Lower leg skin (tissue), 2 donors: ENCODE measurements around the genes GJE1 and ZC2HC1B.

DNA sequence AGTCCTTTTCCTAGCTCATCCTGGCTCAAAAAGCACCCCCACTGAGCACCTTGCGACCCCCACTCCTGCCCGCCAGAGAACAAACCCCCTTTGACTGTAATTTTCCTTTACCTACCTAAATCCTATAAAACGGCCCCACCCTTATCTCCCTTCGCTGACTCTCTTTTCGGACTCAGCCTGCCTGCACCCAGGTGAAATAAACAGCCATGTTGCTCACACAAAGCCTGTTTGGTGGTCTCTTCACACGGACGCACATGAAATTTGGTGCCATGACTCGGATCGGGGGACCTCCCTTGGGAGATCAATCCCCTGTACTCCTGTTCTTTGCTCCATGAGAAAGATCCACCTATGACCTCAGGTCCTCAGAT is 116.9 kb upstream of the GJE1 start:
- PRO-cap: no peak
- RAMPAGE, long total RNA, 2 experiments: no peak in any of the 2 experiments

DNA sequence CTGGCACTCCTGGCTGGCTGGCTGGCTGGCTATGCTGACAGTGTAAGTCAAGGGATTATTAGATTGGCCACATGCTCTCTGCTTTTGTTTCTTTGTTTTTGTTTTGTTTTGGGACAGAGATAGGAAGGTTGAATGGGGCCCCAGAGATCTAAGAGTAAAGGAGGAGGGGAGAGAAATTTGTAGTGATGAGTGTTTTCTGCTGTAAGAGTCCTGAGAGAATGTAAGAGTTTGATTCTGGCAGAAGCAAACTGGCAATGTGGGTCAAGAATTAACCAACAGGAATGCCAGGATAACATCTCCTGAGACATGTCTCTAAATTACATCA is at the start of gene GJE1:
Gene GJE1 (plus strand): TSS at position 73 of the 325 bp plus-strand sequence.
- PRO-cap: no peak
- RAMPAGE, long total RNA, 2 experiments: no peak in any of the 2 experiments

- PRO-cap: no peak
- RAMPAGE, long total RNA, 2 experiments: no peak in any of the 2 experiments
Observed at GRCh38 chr6:142300609-142301341, 1.0 kb upstream of the ADGRG6 start.

DNA sequence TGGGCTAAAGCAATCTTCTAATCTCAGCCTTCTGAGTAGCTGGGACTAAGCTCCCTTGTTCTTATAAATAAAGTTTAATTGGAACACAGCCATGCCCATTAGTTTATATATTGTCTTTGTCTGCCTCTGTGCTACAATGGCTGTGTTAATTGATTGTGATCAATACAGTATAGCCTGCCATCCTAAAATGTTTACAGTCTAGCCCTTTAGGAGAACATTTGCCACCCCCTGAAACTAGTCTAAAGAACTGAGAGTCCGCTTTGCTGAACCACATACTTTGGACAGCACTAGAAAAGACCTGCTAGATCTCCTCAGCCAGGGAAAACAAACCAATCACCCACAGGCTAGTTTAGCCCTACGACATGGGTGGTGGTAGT is 72.1 kb downstream of the ADGRG6 start:
- PRO-cap: no peak
- RAMPAGE, long total RNA, 2 experiments: no peak in any of the 2 experiments

GRCh38 chr6:142696002-142696769 is 248.8 kb downstream of the HIVEP2 start:
- PRO-cap: no peak
- RAMPAGE, long total RNA, 2 experiments: no peak in any of the 2 experiments

- PRO-cap: no peak
- RAMPAGE, long total RNA, 2 experiments: no peak in any of the 2 experiments
Observed at GRCh38 chr6:142751421-142752207, 193.4 kb downstream of the HIVEP2 start.

DNA sequence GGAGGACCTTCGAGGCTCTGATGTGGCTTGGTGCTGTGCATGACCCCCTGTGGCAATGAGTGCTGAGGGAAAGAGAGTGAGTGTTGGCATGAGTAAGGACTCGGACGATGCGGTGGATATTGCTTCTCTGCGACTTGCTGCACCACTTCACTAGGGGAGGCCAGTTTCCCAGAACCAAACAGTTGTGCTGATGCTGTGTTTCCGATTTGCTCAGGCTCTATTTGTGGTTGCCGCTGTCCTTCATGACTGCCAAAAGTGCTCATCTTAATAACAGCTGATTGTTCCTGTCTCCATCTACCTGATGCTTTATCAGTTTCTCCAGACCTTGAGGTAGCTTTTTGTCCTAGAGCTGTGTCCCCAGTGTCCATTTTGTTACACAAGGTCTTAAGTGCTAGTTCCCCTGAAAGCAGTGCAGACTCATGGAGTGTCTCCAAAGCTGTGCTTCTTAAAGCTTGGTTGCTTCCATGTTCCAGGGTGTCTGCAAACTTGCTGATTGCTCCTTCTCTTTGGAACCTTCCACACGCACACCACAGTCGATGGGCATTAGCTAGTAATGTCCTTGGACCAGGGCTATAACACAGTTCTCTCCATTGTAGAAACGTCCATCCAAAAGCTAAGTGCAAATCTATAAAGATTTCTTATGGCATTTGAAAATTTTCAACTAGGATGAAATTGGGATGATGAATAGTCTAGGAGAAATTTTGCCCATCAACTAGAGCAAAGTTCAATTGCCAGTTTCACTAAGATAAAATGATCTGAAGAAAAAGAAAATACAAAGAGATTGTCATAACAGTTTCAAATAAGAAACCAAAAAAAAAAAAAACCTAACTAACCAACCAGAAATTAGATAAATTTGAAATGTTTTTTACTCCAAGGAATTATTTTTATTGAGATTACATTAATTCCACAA is 170.3 kb downstream of the HIVEP2 start:
- PRO-cap: no peak
- RAMPAGE, long total RNA, 2 experiments: no peak in any of the 2 experiments

DNA sequence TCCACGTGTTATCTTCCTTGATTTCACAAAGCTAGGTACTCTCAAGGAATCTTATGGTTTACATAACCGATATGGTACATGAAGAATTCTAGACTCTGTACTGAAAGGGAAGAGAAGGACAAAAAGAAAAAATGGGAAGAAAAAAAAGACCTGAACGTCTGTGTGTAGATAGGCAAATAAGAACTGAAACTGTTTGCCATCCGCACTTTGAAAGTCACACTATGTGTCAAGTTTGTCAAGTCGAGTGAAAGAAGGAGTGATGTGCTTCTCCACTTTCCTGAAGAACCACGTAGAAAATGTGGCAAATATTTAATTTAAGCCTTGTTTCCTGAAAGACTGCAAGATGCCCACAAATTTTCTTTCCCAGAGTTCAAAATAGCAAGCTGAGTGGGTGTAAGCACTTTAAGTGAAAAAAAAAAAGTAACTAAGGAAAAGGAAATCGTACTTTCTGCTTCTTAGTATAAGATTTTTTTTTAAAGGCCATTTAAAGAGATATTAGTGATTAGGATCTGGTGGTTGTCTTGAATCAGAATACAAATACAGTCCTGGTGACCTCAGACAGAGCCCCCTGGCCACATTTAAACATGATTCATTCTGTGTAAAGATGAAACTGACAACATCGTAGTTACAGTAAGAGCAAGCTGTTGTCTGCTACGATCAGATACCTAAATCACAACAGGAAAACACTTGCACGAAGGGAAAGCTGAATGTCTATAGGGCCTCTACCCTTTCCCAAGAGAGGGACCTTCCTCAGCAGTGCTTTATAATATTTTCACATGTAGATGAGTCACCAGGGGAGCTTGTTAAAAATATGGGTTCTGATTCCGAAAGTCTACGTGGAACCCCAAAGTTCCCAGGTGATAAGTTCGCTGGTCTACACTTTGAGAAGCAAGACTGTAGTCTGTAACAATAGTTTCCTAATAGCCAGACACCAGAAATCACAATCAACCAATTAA is 102.4 kb downstream of the HIVEP2 start:
- PRO-cap: no peak
- RAMPAGE, long total RNA, 2 experiments: no peak in any of the 2 experiments

- PRO-cap: no peak
- RAMPAGE, long total RNA, 2 experiments: no peak in any of the 2 experiments
Observed at GRCh38 chr6:142856536-142857786, 88.0 kb downstream of the HIVEP2 start.

GRCh38 chr6:142888737-142889264 is 56.2 kb downstream of the HIVEP2 start:
- PRO-cap: no peak
- RAMPAGE, long total RNA, 2 experiments: no peak in any of the 2 experiments

GRCh38 chr6:143164278-143165648 is 104.1 kb downstream of the AIG1 start:
- PRO-cap: no peak
- RAMPAGE, long total RNA, 2 experiments: no peak in any of the 2 experiments

- PRO-cap: no peak
- RAMPAGE, long total RNA, 2 experiments: no peak in any of the 2 experiments
Observed at GRCh38 chr6:143194747-143195759, 134.4 kb downstream of the AIG1 start.

- PRO-cap: no peak
- RAMPAGE, long total RNA, 2 experiments: no peak in any of the 2 experiments
Observed at GRCh38 chr6:143396439-143397030, 54.0 kb downstream of the ADAT2 start.

DNA sequence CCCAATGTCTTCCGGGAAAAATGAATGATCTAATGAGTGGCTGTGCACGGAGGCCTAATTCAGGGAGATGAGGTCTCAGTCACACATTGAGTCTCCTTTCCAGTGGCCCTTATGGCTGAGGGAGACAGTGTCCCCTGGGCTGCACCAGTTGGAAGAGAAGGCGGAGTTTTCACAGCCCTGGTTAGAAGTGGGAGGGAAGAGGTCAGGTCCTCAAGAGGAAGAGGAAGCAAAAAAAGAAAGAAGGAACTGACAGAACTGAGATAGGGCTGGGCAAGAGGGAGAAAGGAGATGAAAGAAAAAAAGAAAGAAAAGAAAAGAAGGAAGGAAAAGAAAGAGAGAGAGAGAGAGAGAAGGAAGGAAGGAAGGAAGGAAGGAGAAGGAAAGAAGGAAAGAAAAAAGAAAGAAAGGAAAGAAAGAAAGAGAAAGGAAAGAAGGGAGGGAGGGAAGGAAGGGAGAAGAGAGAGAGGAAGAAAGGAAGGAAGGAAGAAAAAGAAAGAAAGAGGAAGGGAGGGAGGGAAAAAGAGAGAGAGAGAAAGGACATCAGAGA is 5.1 kb upstream of the FUCA2 start:
- PRO-cap: no peak
- RAMPAGE, long total RNA, 2 experiments: no peak in any of the 2 experiments

DNA sequence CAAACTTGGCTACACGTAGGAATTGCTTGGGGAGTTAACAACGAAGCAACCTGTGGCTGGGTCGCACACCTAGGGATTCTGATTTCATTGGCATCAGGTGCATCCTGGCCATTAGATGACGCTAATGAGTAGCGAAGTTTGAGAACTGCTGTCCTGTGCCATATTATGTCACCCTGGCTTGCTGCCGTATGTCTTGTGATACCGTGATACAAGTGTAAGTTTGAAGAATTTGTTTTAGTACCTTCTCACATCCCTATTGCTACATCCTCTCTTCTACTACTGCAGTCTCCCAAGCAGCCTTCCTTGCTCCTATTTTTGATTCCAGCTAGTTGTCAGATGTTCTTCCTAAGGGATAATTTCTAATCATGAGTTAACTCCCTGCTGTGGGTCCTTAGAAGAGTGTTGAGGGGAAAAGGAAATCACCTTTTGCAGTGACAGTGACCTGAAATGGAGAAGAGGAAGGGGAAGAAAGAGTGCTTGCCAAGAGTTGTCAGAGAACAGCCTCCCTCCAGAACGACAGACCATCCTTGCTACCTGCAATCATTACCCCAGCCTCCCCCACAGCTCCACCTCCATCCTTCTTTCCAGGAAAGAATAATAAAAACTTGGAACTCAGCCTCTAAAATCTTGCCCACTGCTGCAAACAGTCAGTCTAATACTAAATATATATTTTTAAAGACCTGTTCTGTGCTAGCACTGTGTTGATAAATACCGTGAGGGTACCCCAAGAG is 28.5 kb upstream of the FUCA2 start:
- PRO-cap: no peak
- RAMPAGE, long total RNA, 2 experiments: no peak in any of the 2 experiments

DNA sequence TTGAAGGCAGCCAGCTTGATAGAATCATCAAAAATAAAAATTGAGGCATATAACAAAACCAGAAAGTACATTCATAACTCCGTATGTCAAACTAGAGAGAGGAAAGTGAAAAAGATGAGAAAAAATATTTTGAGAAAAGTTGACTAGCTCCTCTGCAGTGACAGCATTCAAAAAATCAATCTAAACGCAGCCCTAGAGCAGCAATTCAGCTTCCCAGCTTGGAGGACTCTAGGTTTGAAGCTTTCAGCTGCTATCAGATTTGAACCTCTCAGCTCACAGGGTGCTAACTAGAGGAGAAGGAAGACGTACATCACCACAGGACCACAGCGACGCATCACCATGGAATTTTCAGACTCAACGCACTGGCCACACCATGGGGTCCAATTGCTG is 44.9 kb upstream of the FUCA2 start:
- PRO-cap: no peak
- RAMPAGE, long total RNA, 2 experiments: no peak in any of the 2 experiments

DNA sequence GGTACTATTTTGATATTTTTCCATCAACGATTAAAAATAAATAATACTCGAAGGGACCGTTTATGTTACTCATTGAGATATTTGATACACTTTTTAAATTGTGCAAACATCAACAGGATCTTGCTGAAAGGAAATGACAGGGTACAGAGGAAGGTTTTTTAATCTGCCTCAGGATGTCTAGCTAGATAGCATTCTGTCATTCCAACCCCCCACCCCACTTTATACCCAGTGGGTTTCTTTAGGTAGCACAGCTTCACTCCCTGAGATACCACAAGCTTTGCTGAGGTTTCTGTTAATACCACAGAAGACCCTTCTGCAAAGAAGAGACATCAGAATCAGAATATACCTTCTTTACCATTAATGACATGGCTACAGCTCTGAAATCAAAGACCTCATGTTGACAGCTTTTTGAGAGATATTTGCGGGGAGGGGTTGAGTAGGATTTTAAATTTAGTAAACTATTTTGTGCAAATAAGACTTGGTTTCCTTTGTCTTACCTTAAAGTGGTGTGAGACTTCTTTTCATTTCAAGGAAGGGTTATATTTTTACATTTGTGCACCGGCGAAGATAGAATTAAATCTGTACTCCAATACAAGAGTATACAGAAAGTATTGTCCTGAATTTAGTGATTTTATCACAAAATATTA is 1.4 kb downstream of the PHACTR2 start:
- PRO-cap: no peak
- RAMPAGE, long total RNA, 2 experiments: no peak in any of the 2 experiments

DNA sequence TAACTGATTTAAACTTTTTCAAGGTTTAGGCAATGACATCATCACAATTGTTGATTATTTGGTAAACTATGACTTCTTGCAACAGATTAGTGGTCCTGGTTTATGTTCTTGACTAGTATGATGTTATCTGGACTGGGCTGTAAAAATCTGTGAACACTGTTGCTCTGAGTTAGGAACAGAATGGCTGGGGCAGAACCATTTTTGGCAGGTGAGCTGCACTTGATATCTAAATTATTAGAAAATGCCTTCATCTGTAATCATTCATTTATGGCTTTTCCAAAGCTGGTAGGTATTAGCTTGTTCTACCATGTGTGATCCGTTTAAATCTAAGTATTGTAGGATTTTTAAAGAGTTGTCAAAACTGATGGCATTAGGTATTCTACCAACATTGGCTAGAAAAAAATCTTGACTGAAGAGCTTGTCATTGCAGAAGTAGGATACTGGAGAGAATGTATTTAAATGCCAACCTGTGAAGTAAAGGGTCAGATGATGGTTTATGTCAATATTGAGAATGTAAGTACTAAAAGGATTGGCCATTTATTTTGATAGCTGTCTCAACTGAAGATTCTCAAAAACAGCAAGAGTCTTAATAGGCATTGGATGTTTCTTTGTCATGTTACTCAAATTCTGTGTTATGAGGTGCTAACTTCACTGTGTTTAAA is at the start of gene ZC2HC1B:
Gene ZC2HC1B (plus strand): TSS at position 115 of the 662 bp plus-strand sequence.
- PRO-cap: no peak
- RAMPAGE, long total RNA, 2 experiments: no peak in any of the 2 experiments

DNA sequence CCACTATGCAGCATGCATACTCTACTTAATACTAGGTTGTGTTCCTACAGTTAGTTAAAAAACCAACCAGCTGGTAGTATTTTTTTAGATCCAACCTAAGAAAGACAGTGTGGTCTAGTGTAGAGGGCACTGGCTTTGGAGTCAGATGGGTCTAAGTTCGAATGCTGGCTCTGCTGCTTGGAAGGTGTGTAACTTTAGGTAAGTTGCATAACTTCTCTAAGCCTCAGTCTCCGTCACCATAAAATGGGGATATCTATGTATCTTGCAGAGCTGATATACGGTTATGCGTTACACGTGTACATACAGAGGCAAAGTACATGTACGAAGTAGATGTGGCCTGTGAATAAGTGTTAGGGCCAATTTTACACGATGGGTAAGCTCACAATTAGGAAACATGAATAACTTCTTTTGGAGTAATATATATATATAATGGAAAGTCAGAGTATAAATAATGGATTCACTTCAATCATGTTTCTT is 41.1 kb downstream of the PLAGL1 start:
- PRO-cap: no peak
- RAMPAGE, long total RNA, 2 experiments: no peak in any of the 2 experiments

- PRO-cap: no peak
- RAMPAGE, long total RNA, 2 experiments: no peak in any of the 2 experiments
Observed at GRCh38 chr6:144064391-144064864, 30.9 kb downstream of the SF3B5 start.